ENCODE results near the gene ZFP36L1.

DNA sequence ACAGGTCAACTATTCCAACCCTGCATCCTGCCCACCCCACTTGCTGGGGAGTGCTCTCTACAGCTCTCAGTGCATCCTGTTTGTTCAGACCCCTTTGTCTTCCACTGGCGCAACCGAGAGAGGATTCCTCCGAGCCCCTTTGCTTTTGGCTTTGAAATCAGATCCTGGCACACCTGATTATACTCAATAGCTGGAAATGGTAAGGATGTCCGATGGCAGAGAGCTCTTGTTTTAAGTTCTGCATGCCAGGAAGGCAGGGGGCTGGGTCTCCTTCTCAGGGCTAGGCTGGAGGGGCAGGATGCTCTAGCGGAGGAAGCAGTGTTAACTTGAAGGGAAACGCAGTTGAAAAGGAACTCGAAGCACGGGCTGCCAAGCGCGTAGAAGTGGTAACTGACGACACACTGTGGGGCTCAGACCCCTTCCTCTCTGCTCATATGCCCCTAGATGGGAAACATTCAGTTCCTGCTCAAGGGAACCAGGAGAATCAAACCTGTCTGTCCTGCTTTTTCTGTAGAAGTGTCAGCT, 297.6 kb downstream of the ZFP36L1 start:
- PRO-cap, 3 experiments = no peak in any of the 3 experiments
- RAMPAGE, long total RNA = no peak

- PRO-cap, 3 experiments = no peak in any of the 3 experiments
- RAMPAGE, long total RNA = no peak
Observed at GRCh38 chr14:68518720-68519570, 273.9 kb downstream of the ZFP36L1 start.

DNA sequence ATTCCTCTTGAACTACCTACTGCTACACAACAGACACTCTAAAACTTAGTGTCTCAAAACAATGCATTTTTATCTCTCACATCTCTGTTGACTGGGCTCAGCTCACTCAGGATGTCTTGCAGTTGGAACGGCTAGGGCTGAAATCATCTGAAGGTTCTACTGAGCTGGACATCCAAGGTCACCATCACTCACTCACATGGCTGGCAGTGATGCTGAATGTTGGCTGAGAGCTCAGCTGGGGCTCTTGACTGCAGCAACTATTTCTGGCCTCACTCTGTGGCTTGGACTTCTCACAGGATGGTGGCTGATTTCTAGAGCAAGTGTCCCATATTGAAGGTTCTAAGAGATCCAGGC, 166.5 kb downstream of the ZFP36L1 start:
- PRO-cap, 3 experiments = no peak in any of the 3 experiments
- RAMPAGE, long total RNA = no peak

GRCh38 chr14:68774552-68774910, 18.3 kb downstream of the ZFP36L1 start:
- PRO-cap, 3 experiments = no peak in any of the 3 experiments
- RAMPAGE, long total RNA = no peak

GRCh38 chr14:68785836-68786545, 6.9 kb downstream of the ZFP36L1 start:
- PRO-cap, 3 experiments = no peak in any of the 3 experiments
- RAMPAGE, long total RNA = no peak

GRCh38 chr14:68786854-68787948, 5.7 kb downstream of the ZFP36L1 start:
- PRO-cap, 3 experiments = no peak in any of the 3 experiments
- RAMPAGE, long total RNA = no peak

GRCh38 chr14:68792778-68793314, at the start of gene ZFP36L1:
TSS of gene ZFP36L1 (minus strand) at chr14:68793067.
- PRO-cap, 3 experiments = peak in 3 of 3 experiments; most common plus-strand start chr14:68793173 (in 1); most common minus-strand start chr14:68793067 (in 2)
- RAMPAGE, long total RNA = no peak

DNA sequence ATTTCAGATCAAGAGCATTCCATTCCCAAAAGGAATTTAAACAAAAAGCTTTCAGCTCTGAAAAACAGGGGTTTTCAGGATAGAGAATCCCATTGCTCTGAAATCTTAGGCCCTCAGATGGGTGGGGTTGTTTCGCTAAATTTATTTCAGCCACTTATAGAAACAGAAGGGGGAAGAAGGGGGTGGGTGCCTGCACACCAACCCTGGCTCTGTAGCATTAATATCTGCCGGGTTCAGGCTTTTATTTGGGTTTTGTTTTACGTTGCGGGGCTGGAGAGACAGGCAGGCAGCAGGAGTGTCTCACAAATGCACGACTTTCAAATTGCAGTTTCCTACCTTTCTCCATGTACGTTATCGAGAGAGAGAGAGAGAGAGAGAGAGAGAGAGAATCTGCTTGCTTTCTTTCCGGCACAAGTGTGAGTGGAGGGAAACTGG, 12.6 kb upstream of the ZFP36L1 start:
- PRO-cap, 3 experiments = no peak in any of the 3 experiments
- RAMPAGE, long total RNA = no peak

- PRO-cap, 3 experiments = no peak in any of the 3 experiments
- RAMPAGE, long total RNA = no peak
Observed at GRCh38 chr14:68815746-68816279, 22.9 kb upstream of the ZFP36L1 start.

DNA sequence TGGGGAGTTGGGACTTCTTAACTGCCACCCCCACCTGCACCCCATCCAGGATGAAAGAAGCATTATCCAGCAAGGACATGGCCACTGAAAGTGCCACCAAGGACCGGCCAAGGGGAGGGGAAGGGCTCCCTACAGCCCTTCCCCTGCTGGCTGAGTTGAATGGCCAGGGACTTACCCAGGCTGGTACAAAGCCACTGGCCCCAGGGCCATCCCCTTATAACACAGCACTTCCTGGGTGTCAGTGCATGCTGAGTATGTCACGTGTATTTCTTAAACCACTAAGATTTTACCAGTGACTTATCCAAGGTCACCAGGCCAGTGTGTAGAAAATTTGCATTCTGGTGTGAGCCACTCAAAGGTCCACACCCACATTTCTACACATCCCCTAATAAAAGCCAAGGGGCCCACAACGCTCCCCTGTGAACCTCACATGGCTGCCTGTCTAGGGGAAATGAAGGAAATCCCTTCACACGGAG, 29.3 kb upstream of the ZFP36L1 start:
- PRO-cap, 3 experiments = no peak in any of the 3 experiments
- RAMPAGE, long total RNA = no peak

GRCh38 chr14:68937406-68938514, 41.3 kb downstream of the ACTN1 start:
- PRO-cap, 3 experiments = no peak in any of the 3 experiments
- RAMPAGE, long total RNA = no peak

GRCh38 chr14:68942323-68943212, 36.5 kb downstream of the ACTN1 start:
- PRO-cap, 3 experiments = no peak in any of the 3 experiments
- RAMPAGE, long total RNA = no peak

DNA sequence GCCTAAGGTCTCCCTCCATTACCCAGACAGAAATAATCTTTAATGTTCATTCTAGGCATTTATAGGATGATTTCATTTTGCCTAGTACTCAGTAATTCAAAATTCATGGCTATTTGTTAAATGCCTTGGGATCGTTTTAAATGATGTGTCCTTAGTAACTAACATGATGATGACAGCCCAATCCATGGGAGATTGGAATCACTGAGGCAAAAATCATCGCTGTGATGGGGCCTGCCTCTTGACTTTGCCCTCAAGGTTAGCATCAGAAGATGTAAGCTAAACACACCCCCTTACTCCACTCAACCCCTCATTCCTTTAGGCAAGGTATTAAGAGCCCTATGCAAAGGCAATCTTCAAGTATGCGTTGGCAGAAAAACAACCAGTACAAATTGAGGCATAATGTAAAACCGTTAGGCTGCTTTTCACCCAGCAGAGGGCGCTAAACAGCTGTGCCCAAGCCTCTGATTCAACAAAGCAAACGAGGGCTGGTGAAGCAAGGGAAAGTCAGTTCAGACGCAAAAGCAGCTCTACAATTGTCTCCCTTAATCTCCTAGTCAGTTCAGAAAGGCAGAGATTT, 23.8 kb downstream of the DCAF5 start:
- PRO-cap, 3 experiments = no peak in any of the 3 experiments
- RAMPAGE, long total RNA = no peak

- PRO-cap, 3 experiments = no peak in any of the 3 experiments
- RAMPAGE, long total RNA = no peak
Observed at GRCh38 chr14:69152476-69152851, 455 bp downstream of the DCAF5 start.

- PRO-cap, 3 experiments = no peak in any of the 3 experiments
- RAMPAGE, long total RNA = no peak
Observed at GRCh38 chr14:69263359-69263721, 3.4 kb downstream of the GALNT16 start.

DNA sequence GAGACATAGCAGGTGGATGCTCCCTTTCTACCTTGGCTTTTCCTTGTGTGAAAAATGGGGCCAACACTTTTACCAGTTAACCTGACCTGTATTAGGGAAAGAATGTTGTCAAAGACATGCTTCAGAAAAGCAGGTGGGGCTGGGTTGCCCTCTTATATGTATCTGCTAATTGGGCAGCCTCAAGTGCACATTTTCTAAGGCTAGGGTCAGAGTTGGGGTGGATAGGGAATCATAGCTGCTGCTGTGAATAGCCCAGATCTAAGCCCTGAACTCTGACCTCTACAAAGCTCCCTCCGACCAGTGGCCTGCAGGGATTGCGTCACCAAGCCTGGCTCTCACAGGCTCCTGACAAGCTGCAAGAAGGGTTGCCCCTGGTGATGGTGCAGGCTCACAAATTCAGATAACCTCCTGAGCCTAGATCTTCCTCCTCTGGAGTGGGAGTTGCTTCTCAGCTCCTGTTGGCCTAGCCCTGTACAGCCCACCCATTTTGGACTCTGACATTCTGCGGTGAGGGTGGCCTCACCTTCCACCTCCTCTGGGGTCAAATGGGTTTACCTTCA, 5.2 kb upstream of the SUSD6 start:
- PRO-cap, 3 experiments = no peak in any of the 3 experiments
- RAMPAGE, long total RNA = no peak

GRCh38 chr14:69643297-69644099, 32.1 kb downstream of the SUSD6 start:
- PRO-cap, 3 experiments = peak in 2 of 3 experiments; most common plus-strand start chr14:69643650 (in 2)
- RAMPAGE, long total RNA = no peak

- PRO-cap, 3 experiments = no peak in any of the 3 experiments
- RAMPAGE, long total RNA = no peak
Observed at GRCh38 chr14:69649221-69649674, 37.9 kb downstream of the SUSD6 start.

- PRO-cap, 3 experiments = no peak in any of the 3 experiments
- RAMPAGE, long total RNA = no peak
Observed at GRCh38 chr14:69673537-69674148, 62.2 kb downstream of the SUSD6 start.

DNA sequence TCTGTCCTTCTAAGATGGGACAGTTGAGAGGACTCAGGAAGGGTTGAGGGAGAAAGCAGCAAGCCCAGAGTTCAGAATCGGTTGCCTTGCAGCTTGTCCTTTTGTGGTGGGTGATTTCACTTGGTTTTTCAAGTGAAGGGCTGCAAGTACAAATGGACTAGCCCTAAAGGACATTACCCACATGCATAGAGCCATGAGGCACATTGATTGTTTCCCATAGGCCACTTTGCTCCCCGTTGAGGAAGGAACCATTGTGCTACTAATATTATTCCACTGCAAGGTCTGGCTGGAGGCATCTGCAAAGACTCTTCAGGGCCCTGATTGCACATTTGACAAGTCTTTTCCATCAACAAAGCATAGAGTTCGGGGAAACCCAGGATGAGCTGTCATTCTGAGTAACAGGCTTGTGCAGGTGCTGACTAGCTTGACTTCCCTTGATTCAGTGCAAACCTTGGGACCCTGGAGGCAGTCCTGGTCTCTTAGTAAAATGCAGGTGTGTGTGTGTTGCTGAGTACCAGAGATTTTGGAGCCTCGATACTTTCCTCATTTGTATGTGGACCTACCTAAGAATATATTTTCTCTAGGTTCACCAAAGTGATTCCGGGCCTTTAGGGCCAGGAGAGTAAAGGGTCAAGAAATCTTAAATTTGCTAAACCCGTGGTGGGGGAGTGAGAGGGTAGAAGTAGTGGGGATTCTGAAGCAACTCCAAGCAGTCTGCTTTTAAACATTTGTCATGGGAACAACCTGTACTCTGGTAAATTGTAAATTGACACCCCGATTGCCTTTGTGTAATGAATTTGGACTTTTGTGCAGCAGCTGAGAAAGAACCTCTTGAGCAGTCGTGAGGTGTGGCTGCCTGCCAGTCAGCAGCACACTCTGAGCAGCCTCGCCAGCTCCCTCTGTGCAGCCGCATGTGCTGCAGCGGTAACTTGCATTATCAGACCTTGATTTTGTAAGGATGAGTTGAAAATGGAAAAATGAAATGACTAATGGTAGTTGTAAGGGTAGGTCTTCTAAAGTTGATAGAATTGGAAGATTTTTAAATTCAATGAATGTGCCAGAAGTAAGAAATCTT, 74.0 kb downstream of the SUSD6 start:
- PRO-cap, 3 experiments = no peak in any of the 3 experiments
- RAMPAGE, long total RNA = no peak

Measured in cerebellum (tissue), 5 donors.